ENCODE data around the genes ARRB1 and GDPD5.

DNA sequence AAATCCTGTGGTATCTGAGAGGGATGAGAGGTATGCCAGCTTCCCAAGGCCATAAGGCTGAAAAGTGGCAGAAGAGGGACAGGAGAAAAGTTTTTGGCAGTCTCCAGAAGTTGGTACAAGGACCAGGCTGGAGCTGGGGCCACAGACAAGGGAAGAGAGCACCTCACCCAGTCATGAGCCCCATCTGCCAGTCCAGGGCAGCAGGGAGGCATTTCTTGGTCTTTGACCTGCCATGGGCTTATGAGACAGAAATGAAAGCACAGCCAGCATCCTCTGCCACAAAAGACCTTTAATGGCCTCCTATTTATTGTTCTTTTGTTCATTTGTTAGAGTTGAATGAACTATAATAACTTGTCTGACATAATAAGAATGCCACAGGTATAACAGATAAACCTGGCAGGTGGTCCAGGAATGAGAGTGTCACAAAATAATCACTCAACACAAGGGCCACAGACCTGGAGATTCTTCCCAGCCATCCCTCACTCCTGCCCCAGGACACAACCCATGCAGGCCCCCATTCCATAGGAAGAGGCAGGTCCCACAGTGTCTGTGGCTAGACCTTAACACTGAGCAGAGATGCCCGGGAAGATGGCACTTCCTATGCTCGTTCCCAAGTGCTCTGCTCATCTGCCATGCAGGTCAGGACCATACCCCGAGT is 19.4 kb downstream of the TPBGL start:
- PRO-cap, 5 experiments, result no peak in any of the 5 experiments
- RAMPAGE, long total RNA, 2 experiments, result no peak in any of the 2 experiments
- RRBS, result no CpG with 5 or more reads among the region's 3 CpGs

DNA sequence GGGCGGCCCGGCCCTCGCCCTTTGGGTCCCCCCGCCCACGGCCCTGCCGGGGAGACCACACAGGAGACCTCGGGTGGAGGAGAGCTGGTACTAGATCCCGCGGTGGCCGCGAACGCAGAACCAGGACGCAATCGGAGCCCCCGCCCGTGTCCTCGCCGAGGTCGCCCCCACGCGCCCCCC is 187 bp downstream of the ARRB1 start:
- PRO-cap, 5 experiments, result peak in 1 of 5 experiments; most common plus-strand start position 62 of the sequence (in 1)
- RAMPAGE, long total RNA, 2 experiments, result no peak in any of the 2 experiments
- RRBS, result 3% methylated on average over 5 of the region's 21 CpGs

DNA sequence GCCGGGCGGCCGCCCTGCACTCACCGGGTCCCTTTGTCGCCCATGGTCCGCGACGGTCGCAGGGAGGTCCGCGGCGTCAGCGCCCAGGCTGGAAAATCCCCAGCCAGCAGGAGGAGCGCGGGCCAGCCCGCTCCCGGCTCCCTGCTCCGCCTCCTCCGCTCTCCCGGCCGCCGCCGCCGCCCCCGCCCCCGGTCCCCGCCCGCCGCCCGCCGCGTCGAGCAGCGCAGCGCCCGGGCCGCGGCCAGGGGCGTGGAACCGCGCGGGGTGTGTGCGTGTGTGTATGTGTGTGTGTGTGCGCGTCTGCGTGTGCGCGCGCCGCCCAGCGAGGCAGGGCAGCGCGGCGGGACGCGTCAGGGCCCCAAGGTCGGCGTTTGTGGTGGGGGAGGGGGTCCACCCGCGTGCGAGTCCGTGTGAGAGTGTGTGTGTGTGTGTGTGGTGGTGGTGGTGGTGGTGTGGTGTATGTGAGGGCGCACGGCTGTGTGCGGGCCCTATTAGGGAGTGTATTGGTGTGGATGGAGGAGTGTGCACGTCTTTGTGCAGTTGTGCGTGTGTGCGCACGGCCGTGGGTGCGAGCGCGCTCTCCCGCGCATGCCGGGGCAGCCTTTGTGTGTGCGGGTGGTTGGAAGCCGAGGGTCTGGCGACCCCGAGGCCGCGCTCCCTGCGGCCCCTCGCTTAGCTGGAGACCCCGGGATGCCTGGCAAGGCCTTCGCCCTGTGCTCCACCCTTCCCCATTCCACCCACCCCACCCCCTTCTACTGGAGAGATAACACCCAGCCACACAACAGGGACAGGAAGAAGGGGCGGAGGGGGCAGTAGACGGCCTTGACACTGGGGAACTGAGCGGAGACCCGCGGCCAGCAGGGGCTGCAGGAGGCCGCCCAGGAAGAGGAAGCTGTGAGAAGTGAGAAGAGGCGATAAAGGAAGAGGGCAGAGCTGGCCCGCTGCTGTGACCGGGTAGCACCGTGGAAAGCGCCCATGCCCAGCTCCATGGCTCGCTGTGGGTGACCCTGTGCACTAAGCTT is at the start of gene ARRB1:
TSS of gene ARRB1 (minus strand) at position 98 of the 1,022 bp plus-strand sequence.
- PRO-cap, 5 experiments, result peak in 4 of 5 experiments; most common plus-strand start position 305 of the sequence (in 2); most common minus-strand start position 157 of the sequence (in 2)
- RAMPAGE, long total RNA, 2 experiments, result no peak in any of the 2 experiments
- RRBS, result 2% methylated on average over 30 of the region's 98 CpGs

- PRO-cap, 5 experiments, result no peak in any of the 5 experiments
- RAMPAGE, long total RNA, 2 experiments, result no peak in any of the 2 experiments
- RRBS, result no CpG with 5 or more reads among the region's 4 CpGs
Measured at GRCh38 chr11:75380677-75380943, 18.7 kb upstream of the RPS3 start.

GRCh38 chr11:75525306-75526629 is at the start of gene GDPD5:
Gene GDPD5 (minus strand): TSS chr11:75525941.
- PRO-cap, 5 experiments, result peak in 5 of 5 experiments; most common plus-strand start chr11:75526089 (in 3); most common minus-strand start chr11:75525909 (in 4)
- RAMPAGE, long total RNA, 2 experiments, result no peak in any of the 2 experiments
- RRBS, result 2% methylated on average over 68 of the region's 140 CpGs

- PRO-cap, 5 experiments, result peak in 5 of 5 experiments; most common plus-strand start chr11:75554803 (in 5); most common minus-strand start chr11:75554372 (in 4)
- RAMPAGE, long total RNA, 2 experiments, result no peak in any of the 2 experiments
- RRBS, result no CpG with 5 or more reads among the region's 22 CpGs
Measured at GRCh38 chr11:75554191-75555105, 7.6 kb upstream of the SERPINH1 start.

GRCh38 chr11:75573101-75574099 is 11.3 kb downstream of the SERPINH1 start:
- PRO-cap, 5 experiments, result no peak in any of the 5 experiments
- RAMPAGE, long total RNA, 2 experiments, result no peak in any of the 2 experiments
- RRBS, result no CpG with 5 or more reads among the region's 14 CpGs

DNA sequence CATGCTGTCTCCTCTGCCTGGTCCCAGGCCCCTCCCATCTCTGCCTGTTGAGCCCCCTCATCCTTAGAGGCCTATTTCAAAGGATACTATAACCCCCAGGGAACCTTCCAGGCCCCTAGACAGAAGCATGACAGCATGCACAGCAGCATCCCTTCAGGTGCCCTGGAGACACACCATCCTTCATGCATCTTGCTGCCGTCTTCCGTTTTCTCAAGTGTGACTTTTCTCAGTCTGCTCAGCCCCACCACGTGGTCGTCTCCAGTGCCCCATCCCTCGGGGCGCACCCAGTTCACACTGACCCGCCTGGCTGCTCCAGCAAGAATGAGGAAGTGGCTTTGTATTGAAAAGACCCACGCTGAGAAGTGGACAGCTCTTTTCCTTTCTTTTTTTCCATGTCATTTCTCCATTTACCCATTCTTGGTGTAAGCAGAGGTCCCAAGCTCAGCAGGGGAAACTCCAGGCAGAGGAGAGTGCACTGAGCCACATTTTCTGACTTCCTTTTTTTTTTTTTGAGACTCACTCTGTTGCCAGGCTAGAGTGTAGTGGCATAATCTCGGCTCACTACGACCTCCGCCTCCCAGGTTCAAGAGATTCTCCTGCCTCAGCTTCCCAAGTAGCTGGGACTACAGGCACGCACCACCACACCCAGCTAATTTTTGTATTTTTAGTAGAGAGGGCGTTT is 14.5 kb downstream of the SERPINH1 start:
- PRO-cap, 5 experiments, result no peak in any of the 5 experiments
- RAMPAGE, long total RNA, 2 experiments, result no peak in any of the 2 experiments
- RRBS, result no CpG with 5 or more reads among the region's 13 CpGs

DNA sequence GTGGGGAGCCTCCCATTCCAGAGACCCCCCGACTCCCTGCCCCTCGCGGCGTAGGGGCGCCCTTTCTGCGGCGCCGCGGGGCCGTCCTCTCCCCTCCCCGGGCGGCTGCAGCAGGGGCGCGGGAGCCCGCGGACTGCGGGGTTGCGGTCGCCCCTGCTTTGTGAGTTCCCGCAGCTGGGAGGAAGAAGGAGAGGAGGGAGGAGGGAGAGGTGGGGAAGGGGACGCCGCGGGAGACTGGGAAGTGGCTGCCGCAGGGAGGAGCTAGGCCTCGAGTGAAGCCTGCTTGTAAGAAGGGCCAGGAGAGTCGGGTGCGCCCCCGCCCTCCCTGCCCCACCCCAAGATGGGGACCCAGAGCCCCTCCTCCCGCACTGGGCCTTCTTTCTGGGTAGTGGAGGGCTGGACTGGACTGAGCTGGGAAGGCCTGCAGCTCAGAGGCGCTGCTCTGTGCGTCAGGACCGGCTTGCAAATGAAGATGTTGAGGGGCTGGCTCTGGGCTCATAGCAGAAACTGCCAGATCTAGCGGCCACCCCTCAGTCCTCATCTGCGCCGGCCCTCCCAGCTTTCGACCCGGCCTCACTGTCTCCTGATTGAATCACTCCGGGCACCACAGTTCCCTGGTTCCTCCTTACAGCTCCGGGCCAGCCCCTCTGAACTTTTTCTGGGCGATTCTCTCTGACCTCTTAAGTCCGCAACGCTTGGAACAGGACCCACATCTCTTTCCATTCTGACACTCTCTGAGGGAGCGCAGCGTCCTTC is 21.7 kb downstream of the SERPINH1 start:
- PRO-cap, 5 experiments, result peak in 3 of 5 experiments; most common plus-strand start position 503 of the sequence (in 2); most common minus-strand start position 471 of the sequence (in 3)
- RAMPAGE, long total RNA, 2 experiments, result no peak in any of the 2 experiments
- RRBS, result 5% methylated on average over 11 of the region's 44 CpGs

- PRO-cap, 5 experiments, result no peak in any of the 5 experiments
- RAMPAGE, long total RNA, 2 experiments, result no peak in any of the 2 experiments
- RRBS, result no CpG with 5 or more reads among the region's 7 CpGs
Measured at GRCh38 chr11:75673855-75674442, 5.1 kb upstream of the MAP6 start.

DNA sequence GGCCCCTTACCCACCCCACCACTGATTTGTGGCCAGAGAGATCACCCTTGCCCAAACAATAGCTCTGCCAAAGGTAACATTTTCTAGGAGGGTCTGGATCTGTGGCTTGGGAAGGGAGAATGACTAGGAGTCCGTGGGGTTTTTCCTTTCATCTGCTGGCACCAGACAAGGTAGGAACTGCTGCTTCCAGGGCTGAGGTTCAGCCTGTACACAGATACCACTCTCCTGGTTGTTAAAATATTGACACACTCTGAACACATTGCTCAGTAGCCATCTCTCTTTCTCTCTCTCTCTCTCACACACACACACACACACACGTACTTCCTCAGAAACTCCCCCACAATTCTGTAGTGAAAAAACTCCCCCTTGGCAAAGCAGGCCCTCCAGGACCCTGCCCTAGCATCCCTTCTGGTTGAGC is 1.1 kb downstream of the MOGAT2 start:
- PRO-cap, 5 experiments, result peak in 1 of 5 experiments; most common minus-strand start position 121 of the sequence (in 1)
- RAMPAGE, long total RNA, 2 experiments, result no peak in any of the 2 experiments
- RRBS, result no CpG with 5 or more reads among the region's 2 CpGs

- PRO-cap, 5 experiments, result peak in 2 of 5 experiments; most common plus-strand start chr11:75737571 (in 1); most common minus-strand start chr11:75737464 (in 2)
- RAMPAGE, long total RNA, 2 experiments, result no peak in any of the 2 experiments
- RRBS, result no CpG with 5 or more reads among the region's 3 CpGs
Measured at GRCh38 chr11:75737403-75737648, 19.7 kb downstream of the MOGAT2 start.

DNA sequence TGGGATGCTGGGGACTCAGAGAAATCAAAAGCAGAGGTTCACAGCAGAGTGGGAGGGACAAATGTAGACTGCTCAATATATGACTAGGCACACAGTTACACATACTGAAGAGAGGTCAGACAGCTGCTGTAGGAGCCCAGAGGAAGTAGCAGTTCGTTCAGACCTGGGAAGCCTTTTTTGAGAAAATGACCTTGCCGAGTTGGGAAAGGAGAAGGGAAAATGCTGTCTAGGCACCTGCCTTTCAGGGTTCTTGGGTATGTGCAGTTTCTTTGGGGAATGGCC is 4.3 kb upstream of the UVRAG start:
- PRO-cap, 5 experiments, result no peak in any of the 5 experiments
- RAMPAGE, long total RNA, 2 experiments, result no peak in any of the 2 experiments
- RRBS, result no CpG with 5 or more reads among the region's 2 CpGs

GRCh38 chr11:75826426-75826773 is 11.4 kb downstream of the UVRAG start:
- PRO-cap, 5 experiments, result no peak in any of the 5 experiments
- RAMPAGE, long total RNA, 2 experiments, result no peak in any of the 2 experiments
- RRBS, result no CpG with 5 or more reads among the region's 5 CpGs

- PRO-cap, 5 experiments, result no peak in any of the 5 experiments
- RAMPAGE, long total RNA, 2 experiments, result no peak in any of the 2 experiments
- RRBS, result no CpG with 5 or more reads among the region's 7 CpGs
Measured at GRCh38 chr11:75961278-75961906, 146.4 kb downstream of the UVRAG start.

- PRO-cap, 5 experiments, result peak in 4 of 5 experiments; most common plus-strand start chr11:76236033 (in 4); most common minus-strand start chr11:76235896 (in 2)
- RAMPAGE, long total RNA, 2 experiments, result no peak in any of the 2 experiments
- RRBS, result 4% methylated on average over 10 of the region's 75 CpGs
Measured at GRCh38 chr11:76235670-76236924, 29.8 kb upstream of the WNT11 start.

- PRO-cap, 5 experiments, result peak in 4 of 5 experiments; most common minus-strand start chr11:76630358 (in 2)
- RAMPAGE, long total RNA, 2 experiments, result no peak in any of the 2 experiments
- RRBS, result no CpG with 5 or more reads among the region's 14 CpGs
Measured at GRCh38 chr11:76629970-76630816, 40.4 kb downstream of the LRRC32 start.

GRCh38 chr11:76660752-76661348 is 9.7 kb downstream of the LRRC32 start:
- PRO-cap, 5 experiments, result no peak in any of the 5 experiments
- RAMPAGE, long total RNA, 2 experiments, result no peak in any of the 2 experiments
- RRBS, result no CpG with 5 or more reads among the region's 27 CpGs

GRCh38 chr11:76744699-76745217 is 38.4 kb upstream of the TSKU start:
- PRO-cap, 5 experiments, result no peak in any of the 5 experiments
- RAMPAGE, long total RNA, 2 experiments, result no peak in any of the 2 experiments
- RRBS, result no CpG with 5 or more reads among the region's 10 CpGs

DNA sequence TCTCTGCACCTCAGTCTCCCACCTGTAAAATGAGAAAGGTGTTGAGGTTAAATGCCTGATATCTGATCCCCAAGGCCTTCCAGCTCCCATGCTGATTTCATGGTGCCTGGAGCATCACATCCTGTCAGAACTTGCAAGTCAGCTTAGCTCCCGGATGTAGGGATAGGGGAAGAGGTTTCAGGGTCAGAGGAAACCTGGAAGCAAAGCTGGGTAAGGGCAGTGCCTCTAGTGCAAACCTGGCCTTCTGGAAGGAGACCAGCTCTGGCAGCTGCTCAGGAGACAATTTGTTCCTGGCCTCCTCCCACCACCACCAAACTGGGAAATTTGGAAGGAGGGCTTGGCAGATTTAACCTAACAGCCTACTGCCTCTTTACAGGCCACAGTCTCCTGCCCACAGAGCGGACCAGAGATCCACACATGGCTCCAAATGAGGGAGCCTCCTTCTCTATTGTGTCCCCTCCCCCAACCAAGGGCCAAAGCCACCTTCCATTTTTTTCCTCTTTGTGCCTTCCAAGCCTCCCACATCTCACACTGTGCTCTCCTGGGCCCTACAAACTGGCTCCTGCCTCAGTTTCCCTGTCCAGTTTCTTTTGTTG is 9.2 kb upstream of the TSKU start:
- PRO-cap, 5 experiments, result peak in 2 of 5 experiments; most common plus-strand start position 396 of the sequence (in 2); most common minus-strand start position 317 of the sequence (in 2)
- RAMPAGE, long total RNA, 2 experiments, result no peak in any of the 2 experiments
- RRBS, result no CpG with 5 or more reads among the region's 2 CpGs

All from liver (tissue), 9 donors.